AG04450 (cell line): ENCODE measurements around a stretch of chr5.

DNA sequence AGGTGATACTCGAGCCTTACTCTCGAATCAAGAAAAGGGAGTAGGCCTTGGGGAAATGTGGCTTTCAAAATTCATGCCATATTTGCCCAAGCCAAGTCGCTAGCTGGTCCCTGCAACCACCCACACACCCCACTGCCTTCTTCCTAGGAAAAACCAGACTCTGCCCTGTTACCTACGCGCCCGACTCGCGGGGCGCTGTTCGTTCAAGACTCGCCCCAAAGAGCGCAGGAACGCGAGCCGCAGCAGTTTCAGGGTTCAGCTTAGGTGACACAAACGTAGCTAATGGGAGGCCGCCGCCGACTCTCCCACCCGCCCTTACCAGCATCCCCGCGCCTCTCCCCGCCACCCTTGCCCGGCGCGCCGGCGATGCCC lies 503 bp downstream of the EMB start:
- CAGE, long polyA plus RNA = no peak
- RRBS = no CpG with 5 or more reads among the region's 28 CpGs

DNA sequence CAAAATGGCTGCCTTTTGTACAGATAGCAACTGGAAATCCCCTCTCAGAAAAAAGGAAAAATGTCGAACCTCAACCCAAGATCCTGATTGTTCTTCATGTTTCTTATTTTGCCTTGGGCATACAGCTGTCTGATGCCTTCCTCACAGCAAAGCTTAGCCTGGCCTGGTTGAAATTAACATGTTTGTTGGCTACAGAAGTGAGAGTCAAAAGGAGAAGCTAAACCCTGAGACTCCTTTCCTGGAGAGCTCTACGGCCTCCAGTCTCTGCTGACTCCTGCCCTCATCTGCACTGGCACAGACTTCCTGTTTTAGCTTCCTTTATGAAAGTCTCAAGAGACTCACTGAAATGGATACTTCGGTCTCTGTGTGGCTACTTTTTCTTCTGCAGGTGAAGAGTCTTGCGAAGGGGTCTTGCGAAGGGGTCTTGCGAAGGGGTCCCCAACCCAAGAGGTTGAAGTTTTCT lies 186.7 kb downstream of the PARP8 start:
- CAGE, long polyA plus RNA = no peak
- RRBS = no CpG with 5 or more reads among the region's 6 CpGs

DNA sequence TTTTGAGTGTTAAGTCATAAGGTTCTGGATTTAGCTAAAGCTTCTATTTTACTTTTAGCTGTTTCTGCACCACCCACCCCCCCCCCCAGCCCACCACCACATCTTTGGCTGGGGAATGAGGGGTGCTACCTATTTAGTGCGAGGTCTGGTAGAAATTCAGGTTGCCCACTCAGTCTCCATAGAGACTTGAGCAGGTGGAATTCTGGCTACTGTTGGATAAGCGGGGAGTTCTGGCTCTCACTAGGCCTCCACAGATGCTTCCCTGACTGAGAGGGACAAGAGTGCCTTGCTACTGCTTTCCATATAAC lies 194.2 kb downstream of the PARP8 start:
- CAGE, long polyA plus RNA = no peak
- RRBS = no CpG with 5 or more reads among the region's 2 CpGs

DNA sequence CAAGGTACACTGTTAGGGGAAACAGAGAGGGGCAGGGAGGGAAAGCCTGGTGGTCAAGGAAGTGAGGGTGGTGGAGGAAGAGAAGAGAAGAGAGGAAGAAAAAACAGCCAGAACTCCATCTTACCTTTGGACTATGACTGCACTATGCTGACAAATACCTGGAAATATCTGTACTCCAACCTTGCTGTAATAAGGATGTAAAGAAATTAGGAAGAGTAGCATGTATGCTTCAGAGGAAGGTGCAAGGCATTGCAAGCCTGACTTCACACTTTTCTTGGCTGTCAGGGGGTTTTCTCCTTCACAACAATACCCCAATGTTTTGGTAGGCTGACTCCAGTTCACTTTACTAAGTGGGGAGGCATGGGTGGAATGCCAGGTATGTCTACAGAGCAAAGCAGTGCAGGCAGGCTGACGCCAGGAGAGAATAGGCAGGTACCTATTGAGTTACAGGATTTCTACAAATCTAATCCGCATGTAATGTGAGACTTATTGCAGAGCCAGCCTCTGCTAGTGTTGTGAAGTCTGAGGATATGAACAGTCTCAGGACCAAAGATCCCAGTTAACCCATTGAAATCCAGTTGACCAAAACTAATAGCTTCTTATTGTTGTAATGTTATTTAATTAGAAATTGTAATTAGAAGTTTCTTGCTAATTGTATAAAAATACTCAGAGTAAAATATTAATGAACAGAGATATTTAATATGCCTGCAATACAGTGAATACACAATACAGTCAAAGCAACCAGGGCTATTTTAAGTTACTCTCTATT lies 156.9 kb upstream of the ISL1 start:
- CAGE, long polyA plus RNA = no peak
- RRBS = no CpG with 5 or more reads among the region's 2 CpGs

- CAGE, long polyA plus RNA = no peak
- RRBS = no CpG with 5 or more reads among the region's 37 CpGs
Observed at GRCh38 chr5:51387015-51387850, 4.0 kb downstream of the ISL1 start.

- CAGE, long polyA plus RNA = no peak
- RRBS = no CpG with 5 or more reads among the region's 8 CpGs
Observed at GRCh38 chr5:51387942-51388238, 4.6 kb downstream of the ISL1 start.

- CAGE, long polyA plus RNA = no peak
- RRBS = no CpG with 5 or more reads among the region's 2 CpGs
Observed at GRCh38 chr5:52702762-52703197, 84.9 kb upstream of the ITGA1 start.

DNA sequence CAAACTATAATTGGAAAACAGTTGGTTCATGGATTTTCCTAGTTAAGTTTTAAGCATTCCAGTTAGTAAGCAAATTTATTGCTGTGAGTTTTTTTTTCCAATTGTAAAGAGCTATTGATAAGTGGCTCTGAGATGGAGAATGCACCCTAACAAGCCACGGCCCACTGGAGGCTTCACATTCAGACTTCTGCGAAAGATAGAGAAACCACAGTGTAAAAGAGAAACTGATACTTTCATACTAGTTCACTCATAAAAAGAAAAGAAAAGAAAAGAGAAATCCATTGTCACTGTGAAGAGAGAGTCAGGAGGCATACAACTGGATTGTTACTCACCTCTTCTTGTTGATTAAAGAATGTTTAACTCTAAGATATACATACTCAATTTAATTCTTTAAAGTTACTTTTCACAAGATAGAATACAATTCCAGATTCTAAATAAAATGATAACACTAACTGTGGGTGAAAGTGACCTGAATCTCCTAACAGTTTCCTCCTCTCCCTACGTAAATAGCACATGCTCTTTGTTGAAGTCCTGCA lies 16.0 kb upstream of the ITGA1 start:
- CAGE, long polyA plus RNA = no peak
- RRBS = no CpG with 5 or more reads among the region's 3 CpGs

- CAGE, long polyA plus RNA = no peak
- RRBS = no CpG with 5 or more reads among the region's 8 CpGs
Observed at GRCh38 chr5:52836942-52837585, 49.3 kb downstream of the ITGA1 start.

DNA sequence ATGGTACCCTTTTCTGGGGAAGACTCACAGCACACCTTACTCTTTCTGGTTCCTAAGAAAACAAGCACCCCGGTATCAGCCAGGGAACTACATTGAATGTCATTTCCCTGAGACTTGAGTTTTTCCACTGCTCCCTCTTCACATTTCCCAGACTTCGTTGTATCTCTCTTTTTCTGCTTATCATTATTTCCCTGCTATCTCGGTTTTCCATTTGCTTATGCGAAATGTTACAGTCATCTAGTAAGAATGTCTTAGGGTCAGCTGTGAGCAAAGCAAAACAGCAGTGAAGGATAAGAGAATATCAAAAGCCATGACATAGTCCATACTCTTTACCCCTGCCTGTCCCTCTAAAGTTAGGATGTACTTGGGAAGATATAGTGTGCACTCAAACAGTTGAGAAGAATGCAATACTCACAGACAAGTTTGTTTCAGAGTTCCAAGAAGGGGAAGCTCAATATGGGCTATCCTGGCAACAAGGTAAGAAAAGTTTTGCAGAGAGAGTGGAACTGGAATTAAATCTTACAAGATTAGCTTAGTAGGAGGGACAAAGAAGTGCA lies 88.8 kb downstream of the ITGA1 start:
- CAGE, long polyA plus RNA = no peak
- RRBS = no CpG with 5 or more reads among the region's 4 CpGs

DNA sequence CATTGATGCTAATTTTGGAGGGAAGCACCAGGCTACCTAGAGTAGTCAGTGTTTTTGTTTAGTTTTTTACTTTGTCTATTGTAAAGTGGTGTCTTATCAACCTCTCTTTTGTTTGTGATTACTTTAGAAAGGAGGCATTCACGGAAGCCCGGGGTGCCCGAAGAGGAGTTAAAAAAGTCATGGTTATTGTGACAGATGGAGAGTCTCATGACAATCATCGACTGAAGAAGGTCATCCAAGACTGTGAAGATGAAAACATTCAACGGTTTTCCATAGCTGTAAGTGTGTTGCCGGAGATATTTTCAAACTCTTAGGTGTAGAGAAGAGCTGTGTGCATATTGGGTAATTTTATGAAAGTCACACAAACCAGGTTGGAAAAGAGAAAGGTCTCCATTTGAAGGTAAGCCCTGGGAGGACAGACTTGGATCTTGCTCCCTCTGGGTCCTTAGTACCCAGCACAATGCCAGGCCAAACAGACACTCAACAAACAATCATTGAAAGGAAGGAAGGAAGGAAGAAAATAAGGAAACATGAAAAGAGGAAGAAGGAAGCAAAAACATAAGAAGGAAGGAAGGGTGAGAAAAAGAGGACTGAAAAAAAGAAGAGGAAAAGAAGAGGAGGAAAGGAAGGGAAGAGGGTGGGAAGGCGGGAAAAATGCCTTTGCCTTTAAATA lies 100.1 kb downstream of the ITGA1 start:
- CAGE, long polyA plus RNA = no peak
- RRBS = no CpG with 5 or more reads among the region's 7 CpGs

DNA sequence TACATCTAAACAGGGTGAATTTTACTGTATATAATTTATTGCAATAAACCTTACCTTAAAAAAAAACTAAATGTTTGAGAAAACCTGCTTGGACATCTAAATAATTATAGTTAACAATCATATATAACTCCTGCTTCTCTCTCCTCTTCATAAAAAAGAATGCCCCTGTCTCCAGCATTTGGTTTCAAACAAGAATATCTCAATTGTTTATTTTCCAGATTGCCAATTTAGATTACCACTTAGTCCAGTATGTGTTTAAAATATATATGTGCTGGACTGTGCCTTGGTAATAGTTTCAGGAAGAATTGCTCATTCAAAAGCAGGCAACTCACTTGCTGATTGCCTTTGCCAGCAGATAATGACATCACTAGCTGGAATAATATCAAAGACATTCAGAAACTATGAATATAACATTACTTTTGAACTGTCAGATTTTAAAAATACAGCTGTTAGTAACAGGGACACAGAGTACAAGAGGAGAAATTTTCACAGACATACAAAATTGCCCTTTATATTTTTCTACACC lies 96.1 kb upstream of the ITGA2 start:
- CAGE, long polyA plus RNA = no peak

DNA sequence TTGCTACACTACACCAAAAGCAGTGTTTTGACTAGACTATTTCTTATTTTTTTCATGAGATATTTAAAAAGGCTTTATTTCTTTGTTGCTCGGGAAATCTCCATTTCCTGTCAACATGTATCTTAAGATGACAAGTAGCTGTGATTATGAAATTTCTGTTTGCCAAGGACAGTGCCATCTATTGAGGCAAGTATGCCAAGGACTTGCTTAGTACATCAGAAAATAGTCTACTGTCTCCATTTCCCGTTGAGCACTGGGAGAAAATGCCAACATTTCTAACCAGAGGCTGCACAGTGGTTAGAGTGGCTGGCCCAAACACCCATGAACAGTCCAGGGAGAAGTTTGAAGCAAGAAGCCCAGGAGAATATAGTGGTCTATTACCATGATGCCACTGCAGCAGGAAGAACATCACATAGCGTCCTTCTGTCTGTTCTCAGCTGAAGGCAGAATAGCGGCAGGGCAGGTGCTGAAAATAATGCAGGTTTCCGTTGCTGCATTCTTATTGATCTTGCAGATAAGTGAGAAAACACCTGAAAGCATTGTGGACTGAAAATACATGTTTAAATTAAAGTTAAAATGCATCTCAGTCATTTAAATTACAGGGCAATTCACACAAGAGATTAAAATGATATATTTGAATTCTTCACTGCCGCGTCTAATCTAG lies 93.2 kb upstream of the ITGA2 start:
- CAGE, long polyA plus RNA = no peak
- RRBS = no CpG with 5 or more reads among the region's 7 CpGs

DNA sequence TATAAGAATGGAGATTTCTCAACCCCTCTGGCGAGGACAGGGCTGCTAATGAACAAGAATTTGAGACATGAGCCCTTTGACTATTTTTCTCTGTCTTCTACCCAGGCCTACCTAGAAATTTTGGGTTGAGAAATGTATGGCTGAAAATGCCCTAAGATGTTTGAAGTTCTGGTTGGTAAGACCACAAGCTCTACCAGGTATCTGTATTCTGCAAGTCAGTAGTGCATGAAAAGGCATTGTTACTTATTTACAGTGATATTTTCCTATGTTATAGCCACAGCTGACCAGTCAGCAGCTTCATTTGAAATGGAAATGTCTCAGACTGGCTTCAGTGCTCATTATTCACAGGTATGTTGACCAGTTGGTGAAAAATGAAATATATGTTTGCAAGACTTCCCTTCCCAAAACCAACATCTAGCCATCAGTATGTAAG lies 92.0 kb upstream of the ITGA2 start:
- CAGE, long polyA plus RNA = no peak
- RRBS = no CpG with 5 or more reads among the region's 1 CpG

GRCh38 chr5:52906409-52907355 lies 82.5 kb upstream of the ITGA2 start:
- CAGE, long polyA plus RNA = no peak
- RRBS = no CpG with 5 or more reads among the region's 8 CpGs

DNA sequence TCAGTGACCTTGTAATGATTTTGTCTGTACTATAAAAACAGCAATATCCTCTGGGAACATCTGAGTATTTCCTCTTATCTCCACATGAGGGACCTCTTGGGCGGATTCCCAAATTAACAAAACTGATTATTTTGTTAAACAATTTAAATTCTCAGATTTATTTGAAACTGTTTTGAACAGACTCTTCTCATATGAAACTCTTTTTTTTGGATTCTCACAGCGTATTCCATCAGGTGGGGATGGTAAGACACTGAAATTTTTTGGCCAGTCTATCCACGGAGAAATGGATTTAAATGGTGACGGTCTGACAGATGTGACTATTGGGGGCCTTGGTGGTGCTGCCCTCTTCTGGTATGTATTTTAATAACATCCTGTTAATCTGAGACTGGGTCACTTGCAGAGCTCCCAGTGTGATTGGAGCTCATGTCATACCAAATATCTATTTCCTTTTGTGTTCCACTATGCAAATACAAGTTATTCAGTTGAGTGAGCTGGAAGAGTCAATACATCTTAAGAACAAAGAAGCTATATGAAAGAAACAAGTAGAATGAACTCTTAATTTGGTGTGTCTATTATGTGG lies 73.8 kb upstream of the ITGA2 start:
- CAGE, long polyA plus RNA = no peak
- RRBS = no CpG with 5 or more reads among the region's 4 CpGs

DNA sequence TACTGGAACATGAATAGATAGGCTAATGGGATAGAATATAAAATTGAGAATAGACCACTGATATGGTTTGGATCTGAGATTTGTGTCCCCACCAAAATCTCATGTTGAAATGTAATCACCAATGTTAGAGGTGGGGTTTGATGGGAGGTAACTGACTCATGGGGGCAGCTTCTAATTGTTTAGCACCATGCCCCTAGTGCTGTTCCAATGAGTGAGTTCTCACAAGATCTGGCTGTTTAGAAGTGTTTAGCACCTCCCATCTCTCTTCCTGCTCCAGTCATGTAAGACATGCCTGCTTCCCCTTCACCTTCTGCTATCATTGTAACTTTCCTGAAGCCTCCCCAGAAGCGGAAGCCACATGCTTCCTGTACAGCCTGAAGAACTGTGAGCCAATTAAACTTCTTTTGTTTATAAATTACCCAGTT lies 170.4 kb downstream of the NDUFS4 start:
- CAGE, long polyA plus RNA = no peak
- RRBS = no CpG with 5 or more reads among the region's 1 CpG

- CAGE, long polyA plus RNA = no peak
- RRBS = no CpG with 5 or more reads among the region's 18 CpGs
Observed at GRCh38 chr5:53884153-53884896, 323.9 kb downstream of the NDUFS4 start.

GRCh38 chr5:54050755-54051298 lies 259.5 kb downstream of the ARL15 start:
- CAGE, long polyA plus RNA = no peak
- RRBS = no CpG with 5 or more reads among the region's 3 CpGs

- CAGE, long polyA plus RNA = no peak
- RRBS = no CpG with 5 or more reads among the region's 7 CpGs
Observed at GRCh38 chr5:54220566-54220963, 89.8 kb downstream of the ARL15 start.